Measurements from ENCODE around the gene CYTIP.

- PRO-cap = bidirectional peak, plus-strand start at chr2:157174007, minus-strand start at chr2:157173864
Observed at GRCh38 chr2:157173693-157174174, 83.8 kb upstream of the GALNT5 start.

- PRO-cap = no peak
Observed at GRCh38 chr2:157221381-157221767, 36.1 kb upstream of the GALNT5 start.

DNA sequence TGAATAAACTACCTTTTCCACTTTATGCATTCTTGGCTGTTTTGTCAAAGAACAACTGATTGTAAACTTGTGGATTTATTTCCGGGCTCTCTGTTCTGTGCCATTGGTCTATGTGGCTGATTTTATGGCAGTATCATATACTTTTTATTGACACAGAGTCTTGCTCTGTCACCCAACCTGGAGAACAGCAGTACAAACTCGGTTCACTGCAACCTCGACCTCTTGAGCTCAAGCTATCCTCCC, 6.7 kb upstream of the GALNT5 start:
- PRO-cap = no peak

GRCh38 chr2:157417860-157418737, 25.8 kb downstream of the CYTIP start:
- PRO-cap = no peak

DNA sequence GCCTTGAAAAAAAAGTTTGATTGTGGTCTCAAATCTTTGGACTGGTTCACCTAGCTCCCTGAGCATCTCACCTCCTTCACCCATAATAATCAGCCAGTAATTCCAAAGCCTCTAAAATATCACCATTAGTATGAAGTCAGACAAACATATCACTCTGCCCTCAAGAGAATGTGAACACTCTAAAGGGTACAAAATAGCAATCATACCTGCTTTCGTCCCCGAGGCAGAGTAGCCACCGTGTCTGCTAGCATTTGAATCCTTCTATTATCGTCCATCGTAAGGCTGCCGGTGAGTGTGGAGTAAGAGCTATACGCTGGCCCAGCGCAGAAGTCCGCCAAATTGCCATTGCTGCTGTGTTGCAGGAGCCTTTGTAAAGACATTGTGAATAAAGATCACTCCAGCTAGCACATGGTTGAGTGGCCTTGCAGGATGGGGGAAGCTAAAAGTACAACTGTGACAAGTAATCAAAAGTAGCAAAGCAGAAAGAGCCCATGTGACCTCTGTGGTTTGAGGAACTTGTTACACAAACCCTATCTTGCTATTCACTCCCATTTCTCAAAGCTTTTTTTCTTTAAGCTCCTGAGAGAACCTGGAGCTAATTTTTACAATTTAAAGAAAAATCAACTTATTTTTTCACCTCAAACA, at the start of gene CYTIP:
Gene CYTIP, minus strand, starts transcription at position 449 of the 645 bp plus-strand sequence.
- PRO-cap = no peak

DNA sequence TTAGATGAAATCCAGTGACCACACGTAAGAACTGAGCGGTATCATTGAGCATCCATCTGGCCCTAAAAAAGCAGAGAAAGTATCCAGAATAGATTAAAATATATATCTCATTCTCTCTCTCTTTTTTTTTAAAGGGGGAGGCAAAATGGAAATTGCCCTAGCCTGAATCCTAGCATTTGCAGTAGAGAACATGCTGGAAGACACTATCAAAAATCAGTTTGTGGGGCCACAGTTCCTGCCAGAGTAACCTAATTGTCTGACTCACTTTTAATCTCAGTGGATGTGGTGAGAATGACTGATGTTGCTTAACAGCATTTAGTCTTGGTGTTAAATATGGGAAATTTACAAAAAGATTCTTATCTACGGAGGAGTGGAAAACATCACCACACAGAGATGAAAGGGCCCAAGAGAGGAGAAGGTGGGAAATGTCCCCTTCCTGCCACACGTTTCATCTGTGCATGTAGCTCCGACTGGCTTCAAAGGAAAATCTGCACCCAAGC, 20.3 kb upstream of the CYTIP start:
- PRO-cap = no peak

GRCh38 chr2:157488677-157489103, 44.8 kb upstream of the CYTIP start:
- PRO-cap = no peak

GRCh38 chr2:157874583-157875331, 1.4 kb downstream of the ACVR1 start:
- PRO-cap = no peak

- PRO-cap = no peak
Observed at GRCh38 chr2:157897611-157898158, 21.6 kb upstream of the ACVR1 start.

DNA sequence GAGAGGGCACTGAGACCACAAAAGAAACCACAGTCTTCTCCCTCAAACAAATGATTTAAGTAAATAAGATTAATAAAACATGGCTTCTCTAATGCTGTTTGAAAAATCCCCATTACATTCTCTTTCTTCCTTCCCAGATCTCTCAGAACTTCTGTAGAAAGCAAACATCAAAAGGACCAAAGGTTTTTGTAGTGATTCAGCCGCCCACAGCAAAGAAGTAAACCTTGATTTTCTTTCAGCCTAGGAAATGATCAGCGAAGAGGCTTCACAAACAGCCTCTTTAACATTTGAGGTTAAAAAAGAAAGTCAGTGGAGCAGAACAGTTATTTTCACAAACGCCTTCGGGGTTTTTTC, 89.5 kb downstream of the UPP2 start:
- PRO-cap = bidirectional peak, plus-strand start at position 296 of the sequence, minus-strand start at position 219 of the sequence

DNA sequence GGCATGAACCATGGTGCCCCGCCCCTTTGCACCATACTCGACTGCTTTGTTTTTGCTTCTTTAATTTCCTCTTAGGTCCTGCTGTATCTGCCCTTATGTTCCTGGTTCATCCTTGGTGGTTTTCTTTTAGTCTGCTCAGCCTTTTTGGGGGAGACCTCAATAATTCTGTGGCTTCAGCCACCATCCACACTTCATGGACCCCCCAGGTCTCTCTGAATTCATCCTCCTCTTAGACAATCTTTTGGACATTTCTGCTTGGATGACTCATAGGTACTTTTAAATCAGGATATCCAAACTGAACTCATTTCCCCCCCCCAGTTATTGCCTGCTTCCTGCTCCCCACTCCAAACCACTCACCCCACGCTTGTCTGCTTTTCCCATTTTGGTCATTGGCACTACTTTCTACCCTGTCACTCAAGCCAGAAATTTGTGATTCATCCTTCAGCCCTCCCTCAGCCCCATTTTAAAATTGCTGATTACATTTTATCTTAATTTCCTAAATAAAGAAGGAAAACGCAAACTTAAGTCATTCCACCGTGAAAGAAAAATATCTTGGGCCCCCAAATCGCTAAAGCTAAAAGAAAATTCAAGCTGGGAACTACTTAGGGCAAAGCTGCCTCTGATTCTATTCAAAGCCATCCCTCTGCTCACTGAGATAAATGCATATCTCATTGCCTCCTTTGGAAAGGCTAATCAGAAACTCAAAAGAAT, 78.6 kb downstream of the TANC1 start:
- PRO-cap = no peak

- PRO-cap = no peak
Observed at GRCh38 chr2:159059535-159059901, 91.1 kb downstream of the TANC1 start.

GRCh38 chr2:159126863-159127617, 158.6 kb downstream of the TANC1 start:
- PRO-cap = no peak

DNA sequence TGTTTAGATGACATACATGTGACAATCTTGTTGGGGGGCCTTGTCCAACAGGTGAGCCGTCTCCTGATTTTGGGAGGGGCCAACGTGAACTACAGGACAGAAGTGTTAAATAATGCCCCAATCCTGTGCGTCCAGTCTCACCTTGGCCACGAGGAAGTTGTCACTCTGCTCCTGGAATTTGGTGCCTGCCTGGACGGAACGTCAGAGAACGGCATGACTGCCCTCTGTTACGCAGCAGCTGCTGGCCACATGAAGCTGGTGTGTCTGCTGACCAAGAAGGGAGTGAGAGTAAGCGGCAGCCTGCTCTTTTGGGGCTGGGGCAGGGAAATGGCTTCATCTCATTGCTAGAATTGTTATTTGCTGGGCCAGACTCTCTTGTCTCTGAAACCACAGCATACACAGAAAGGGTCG, 92.3 kb downstream of the WDSUB1 start:
- PRO-cap = no peak

DNA sequence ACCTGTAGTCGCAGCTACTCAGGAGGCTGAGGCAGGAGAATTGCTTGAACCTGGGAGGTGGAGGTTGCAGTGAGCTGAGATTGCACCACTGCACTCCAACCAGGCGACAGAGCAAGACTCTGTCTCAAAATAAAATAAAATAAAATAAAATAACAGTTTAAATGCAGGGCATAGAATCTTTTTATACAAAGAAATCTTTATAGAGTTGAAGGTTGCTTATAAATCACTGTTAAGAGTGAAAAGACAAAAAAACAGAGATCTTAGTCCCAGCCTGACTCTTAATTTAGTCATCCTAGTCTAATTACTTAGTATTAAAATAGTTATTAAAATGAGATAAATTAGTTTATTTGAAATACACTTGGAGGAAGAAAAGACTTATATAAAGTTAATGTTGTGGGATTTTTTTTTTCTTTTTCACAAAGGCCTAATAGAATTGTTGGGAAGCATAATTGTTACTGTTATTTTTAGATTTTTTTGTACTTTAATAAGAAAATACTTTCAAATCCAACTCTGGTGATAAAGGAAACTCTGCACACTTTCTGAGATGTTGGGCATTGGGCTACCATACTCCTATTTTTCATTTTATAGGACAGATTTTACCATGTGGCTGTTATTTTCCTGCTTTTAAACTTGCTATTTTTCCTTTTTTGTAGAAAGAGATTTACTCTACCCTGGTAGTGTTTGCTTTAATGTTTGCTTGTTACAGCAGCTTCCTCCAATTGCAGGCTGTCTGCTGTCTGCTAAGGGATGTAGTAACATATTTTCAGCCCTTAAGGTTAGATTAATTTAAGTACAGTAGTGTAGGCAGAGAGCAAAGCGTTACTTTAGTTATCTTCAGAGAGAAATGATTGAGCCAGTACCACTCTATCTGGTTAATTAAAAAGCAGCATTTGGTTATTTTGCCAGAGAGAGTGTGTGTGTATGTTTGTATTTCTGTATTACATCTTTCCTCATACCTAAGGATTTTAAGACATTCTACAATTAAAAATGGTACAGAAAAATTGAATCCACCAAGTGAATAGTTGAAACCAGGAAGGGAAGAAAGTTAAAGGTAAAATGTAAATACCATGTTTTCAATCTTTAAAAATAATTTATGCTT, 38.4 kb downstream of the MARCHF7 start:
- PRO-cap = no peak

DNA sequence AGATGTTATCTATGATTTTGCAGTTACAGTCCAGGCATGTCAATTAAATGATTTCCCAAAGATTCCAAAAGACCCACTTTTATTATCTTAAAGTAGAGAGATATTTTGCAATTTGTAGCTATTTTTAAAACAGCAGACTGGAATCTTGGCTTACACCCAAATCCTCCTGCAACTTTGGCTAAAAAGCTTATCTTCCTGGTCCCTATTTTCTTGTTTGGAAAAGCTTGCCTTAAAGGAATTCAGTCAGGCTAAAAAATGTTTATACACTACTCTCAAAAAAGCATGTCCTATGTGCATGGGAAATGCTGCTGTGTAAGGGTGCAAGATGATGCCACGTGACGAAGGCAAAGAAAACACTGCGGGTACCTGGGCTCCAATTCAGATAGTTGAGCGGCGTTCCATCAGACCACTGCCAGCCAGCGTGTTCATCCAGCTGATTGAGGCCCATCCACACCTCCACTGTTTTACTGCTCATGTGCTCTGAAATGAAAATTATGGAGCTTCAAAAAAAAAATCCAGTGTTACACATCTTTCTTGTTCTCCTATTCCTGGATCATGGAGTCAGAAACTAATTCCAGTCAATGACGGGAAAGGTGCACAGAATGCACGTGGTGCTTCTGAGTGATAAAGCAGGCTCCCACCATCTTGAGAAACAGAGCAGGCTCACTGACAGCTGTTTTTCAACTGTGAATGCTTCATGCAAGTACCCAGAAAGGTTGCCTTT, 33.8 kb downstream of the PLA2R1 start:
- PRO-cap = no peak

GRCh38 chr2:160180961-160181794, 18.9 kb downstream of the ITGB6 start:
- PRO-cap = no peak

DNA sequence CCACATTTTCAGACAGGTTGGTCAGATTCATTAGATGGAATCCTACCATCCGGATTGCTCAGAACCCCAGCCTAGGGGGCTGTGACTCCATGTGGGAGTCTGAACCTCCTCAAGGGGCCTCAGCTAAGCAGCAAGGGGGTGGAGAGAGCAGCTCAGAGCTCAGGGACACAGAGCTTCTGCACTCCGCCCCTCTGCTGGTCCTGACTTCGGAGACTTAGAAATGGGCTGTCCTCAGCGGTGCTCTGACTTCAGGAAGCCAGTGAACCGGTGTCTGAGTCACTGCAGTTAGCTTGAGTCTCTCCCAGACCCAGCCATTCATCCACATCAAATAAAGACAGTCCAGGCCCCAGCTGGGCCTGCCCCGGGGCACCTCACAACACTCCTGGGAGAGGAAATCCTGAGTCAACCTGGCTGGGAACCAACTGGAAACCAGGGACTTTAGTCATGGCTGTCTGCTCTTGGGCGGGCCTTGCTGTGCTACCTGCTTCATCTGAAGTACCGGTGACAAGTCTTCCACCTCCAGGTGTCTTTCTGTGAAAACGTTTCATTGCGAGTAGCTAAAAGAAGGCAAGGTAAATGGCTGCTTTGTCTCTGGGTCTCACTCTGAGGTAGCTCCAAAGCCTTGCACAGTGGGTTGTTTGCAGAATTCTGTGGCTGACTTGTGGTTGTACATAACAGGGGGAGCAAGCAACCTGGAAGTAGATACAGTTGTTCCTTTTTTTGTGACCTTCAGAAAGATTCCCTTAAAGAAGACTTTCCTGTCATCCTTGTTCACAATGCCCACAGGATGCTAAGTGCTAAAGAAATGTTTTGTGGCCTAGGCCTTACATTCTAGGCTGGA, 5.5 kb upstream of the ITGB6 start:
- PRO-cap = no peak

DNA sequence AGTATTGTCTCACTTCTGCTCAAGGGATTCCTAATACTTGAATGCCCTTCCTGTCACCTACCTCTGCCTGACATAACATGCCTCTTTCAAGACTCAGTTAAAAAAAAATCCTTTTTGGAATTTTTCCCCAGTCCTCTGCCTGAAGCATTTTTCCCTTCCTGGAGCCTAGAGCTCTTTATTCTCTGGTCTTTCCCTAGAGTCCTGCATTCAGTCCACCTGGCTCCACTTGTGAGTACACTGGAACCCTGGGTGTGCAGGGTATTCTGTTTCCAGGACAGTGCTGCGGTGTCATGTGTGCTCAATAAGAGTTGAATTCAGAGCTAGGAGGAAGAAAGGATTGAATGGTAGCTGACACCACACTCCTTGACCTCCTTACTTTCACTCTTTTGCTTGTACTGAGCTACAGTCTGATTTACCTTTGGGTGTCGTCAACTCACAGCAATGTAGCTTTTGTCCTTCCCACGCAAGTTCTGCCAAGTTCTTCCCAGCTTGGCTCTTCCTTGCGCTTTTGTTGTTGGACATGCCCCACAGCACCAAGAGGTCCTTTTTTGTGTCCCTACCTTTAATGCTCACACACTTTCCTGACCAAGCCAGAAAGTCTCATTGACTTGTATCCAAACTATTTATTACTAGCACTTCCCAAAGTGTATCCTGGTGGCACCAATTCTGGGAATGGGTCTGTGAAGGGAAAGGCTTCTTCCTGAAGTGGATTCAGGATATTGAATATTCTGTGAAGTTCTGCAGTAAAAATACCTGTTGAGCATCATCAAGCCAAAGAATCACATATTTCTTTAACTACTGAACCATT, 38.3 kb upstream of the ITGB6 start:
- PRO-cap = no peak

DNA sequence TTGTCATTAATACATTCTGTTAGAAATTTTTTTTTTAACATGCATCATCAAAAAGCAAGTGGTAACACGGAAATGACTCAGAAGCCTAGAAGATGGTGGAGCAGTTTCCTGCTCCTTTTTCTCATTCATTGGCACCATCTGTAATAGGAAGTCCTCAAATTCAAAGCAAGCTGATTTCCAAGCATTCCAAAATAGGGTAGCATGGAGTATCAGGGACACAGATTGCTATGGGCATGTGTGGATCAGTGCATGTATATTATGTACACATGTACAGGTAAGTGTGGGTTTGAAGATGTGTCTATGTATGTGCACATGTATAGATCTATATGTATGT, 79.9 kb upstream of the ITGB6 start:
- PRO-cap = no peak

Data from A673 (cell line).